Metastatic Liver Carcinoma in the Lung (tissue), 2 donors: Measurements from ENCODE around the gene CNIH3.

- PRO-cap, 2 experiments, result no peak in any of the 2 experiments
Measured at GRCh38 chr1:224389809-224390491, 33.3 kb downstream of the CNIH4 start.

GRCh38 chr1:224423796-224424168 is 10.8 kb downstream of the WDR26 start:
- PRO-cap, 2 experiments, result no peak in any of the 2 experiments

DNA sequence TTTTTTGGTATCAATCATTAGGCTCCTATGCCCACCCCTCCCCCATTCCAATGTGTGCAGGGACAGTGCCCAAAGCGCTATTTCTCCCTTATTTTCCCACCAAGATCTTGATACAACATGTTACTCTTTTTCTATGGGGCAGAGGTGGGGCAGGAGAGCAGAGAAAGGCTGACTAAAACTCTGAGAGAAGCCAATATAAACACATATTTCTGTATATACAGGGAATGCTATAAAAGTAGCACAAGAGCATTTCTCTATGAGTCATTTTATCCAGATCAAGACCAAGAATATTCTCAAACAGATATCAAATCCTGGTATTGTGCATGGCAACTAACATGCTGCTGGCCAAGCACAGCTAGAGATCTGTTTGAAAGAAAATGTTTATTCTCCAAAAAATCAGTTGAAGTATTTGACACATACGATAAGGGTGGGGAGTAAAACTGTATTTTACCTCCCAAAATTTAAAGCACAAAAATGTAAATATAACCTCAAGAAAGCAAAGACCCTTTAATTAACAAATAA is 7.2 kb downstream of the WDR26 start:
- PRO-cap, 2 experiments, result no peak in any of the 2 experiments

DNA sequence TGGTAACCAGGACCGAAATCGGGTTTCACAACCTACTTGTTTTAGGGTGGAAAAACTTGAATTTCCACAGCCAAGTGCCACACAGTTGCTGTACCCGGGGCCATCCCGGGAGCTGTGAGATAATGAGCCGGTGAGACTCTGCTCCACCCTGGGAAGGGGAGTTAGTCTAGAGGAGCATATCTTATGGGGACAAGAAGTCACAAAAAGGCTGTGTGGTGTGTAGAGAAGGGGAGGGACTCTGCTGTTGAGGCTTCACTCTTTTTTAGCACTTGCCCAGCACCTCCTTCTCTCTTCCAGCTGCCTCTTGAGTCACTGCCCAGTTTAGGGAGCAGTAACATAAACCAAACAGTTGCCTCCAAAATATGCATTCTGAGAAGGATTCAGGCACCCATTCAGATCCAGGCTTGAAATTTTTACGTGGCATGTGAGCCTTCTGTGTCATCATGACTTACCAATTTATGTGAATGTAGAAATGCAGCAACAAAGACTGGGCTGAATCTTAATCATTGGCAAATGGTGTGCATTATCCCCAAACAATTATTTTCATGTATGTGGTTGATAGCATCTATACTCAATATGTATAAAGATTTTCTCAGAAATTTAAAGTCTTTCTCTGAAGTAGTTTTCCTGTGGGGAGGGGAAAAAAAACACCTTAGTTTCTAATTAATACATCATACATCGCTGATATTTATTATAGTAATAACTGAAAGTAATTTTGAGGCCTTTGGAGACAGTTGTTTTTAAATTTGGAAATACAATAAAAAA is 850 bp upstream of the WDR26 start:
- PRO-cap, 2 experiments, result no peak in any of the 2 experiments

DNA sequence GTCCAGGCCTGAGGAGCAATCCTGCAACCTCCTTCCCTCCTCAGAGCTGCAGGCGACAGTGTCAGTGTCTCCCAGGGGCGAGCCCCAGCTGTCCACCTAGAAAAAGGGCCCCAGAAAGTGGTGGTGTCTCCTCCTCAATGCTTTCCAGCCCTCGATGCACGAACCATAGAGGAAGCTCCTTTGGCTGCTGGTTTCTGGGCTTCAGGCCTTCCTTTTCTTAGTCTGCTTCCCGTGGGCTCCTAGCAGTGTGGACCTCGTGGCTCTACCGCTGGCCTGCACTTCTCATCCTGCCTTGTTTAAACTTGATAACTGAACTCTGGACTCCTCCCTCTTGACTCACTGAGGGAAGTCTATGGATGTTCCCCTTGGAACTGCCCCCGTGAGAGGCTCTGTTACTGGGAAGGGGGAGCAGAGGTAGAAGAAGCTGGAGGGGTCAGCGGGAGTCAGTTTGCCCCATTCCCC is 75.2 kb upstream of the WDR26 start:
- PRO-cap, 2 experiments, result no peak in any of the 2 experiments

GRCh38 chr1:224615682-224617032 is at the start of gene CNIH3:
Gene CNIH3 (plus strand): TSS chr1:224616317.
- PRO-cap, 2 experiments, result no peak in any of the 2 experiments

- PRO-cap, 2 experiments, result peak in 1 of 2 experiments; most common plus-strand start chr1:224624170 (in 1); most common minus-strand start chr1:224623874 (in 1)
Measured at GRCh38 chr1:224623564-224624303, 7.6 kb downstream of the CNIH3 start.

DNA sequence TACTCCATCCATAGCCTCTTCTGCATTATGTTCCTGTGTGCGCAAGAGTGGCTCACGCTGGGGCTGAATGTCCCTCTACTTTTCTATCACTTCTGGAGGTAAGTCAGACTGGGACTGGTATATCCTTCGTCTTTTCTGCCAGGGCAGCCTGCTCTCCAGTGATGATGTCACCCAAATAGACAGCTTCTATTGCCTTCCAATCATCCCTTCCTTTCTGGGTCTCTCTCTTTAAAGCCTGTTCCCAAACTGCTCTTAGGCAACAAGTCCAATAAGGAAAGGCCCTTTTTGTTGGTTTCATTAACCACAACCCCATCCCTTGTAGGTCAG is 114.3 kb downstream of the CNIH3 start:
- PRO-cap, 2 experiments, result no peak in any of the 2 experiments

DNA sequence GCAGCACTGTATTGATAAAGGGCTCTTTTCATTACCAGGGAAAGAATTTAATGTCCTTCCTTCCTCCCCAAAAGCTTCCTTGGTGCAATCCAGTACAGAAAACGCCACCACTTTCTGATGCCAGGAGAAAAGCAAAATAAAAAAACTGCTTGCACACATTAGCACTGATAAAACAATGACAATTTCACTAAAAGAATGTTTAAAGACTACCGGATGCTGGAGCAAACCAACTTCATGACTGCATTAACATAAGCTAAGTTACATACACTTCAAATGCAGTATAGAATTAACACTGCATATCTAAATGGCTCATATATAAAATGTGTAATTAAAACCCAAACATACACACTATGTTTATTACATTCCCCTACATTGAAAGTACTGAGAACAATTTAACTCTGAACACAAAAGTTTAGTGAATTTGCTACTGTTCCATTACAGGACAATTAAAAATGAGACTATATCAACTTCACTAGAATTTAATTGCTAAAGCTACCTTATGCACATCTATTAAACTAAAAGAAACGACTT is 26.2 kb downstream of the LBR start:
- PRO-cap, 2 experiments, result no peak in any of the 2 experiments

DNA sequence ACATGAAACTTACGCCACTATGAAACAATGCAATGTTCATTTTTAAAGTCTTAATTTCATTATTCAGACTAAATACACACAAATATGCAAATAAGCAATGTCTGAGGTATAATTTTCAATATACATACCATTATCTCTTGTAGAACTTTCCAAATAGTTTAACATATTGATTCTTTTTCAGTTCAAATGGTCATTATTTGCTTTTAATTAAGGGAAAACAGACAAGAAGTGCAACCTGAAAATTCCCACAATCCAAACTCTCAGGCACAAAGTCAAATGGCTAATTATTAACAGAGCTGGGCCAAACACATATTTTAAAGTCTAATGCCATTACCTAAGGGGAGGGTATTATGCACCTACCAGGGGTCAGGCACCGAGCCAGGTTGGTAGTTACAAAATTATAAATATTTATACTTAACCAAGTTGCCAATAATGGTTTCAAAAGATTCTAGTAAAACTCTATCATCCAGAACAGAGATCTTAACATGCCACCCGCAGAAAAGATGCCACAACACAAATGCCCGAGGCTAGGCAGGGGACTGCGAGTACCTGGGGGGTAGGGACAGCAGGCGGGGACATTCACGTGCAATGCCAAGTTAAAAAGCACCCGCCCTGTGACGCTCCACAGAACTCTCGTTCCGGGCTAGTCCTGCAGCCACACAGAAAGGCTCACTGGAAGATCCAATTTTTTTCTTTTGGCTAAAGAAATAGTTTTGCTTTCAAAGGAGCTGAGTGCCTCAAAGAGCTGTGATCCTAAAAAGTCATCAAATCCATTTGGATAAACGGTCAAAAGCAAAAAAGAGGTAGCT is 14.9 kb downstream of the LBR start:
- PRO-cap, 2 experiments, result peak in 1 of 2 experiments; most common plus-strand start position 627 of the sequence (in 1)

GRCh38 chr1:225426141-225426433 is 1.8 kb downstream of the LBR start:
- PRO-cap, 2 experiments, result no peak in any of the 2 experiments

GRCh38 chr1:225435971-225436463 is 8.2 kb upstream of the LBR start:
- PRO-cap, 2 experiments, result no peak in any of the 2 experiments

- PRO-cap, 2 experiments, result peak in 2 of 2 experiments; most common plus-strand start chr1:225445146 (in 1); most common minus-strand start chr1:225444976 (in 2)
Measured at GRCh38 chr1:225444850-225445332, 17.1 kb upstream of the LBR start.

DNA sequence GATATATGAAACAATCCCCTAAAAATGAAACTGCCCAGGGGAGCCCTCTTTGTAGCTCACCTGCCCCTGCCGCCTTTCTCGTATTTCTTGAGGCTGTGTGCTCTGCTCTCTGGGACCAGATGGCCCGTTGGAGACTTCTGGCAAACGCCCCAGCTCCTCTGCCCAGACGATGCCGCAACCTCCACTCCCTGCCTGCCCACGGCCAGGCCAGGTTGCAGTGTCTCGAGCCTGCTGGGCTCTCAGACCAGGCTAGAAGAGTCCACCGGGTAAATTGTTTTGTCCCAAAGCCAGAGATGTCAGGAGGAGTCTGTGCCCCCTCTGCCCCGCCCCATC is 33.6 kb upstream of the LBR start:
- PRO-cap, 2 experiments, result no peak in any of the 2 experiments

GRCh38 chr1:225466946-225468156 is 39.5 kb upstream of the LBR start:
- PRO-cap, 2 experiments, result peak in 2 of 2 experiments; most common plus-strand start chr1:225467865 (in 2); most common minus-strand start chr1:225467772 (in 2)

- PRO-cap, 2 experiments, result no peak in any of the 2 experiments
Measured at GRCh38 chr1:225514429-225514868, 86.6 kb upstream of the LBR start.

GRCh38 chr1:225519153-225519631 is 91.4 kb upstream of the LBR start:
- PRO-cap, 2 experiments, result no peak in any of the 2 experiments

GRCh38 chr1:225655345-225656024 is 2.6 kb upstream of the ENAH start:
- PRO-cap, 2 experiments, result no peak in any of the 2 experiments

- PRO-cap, 2 experiments, result peak in 1 of 2 experiments; most common plus-strand start chr1:225735785 (in 1); most common minus-strand start chr1:225735614 (in 1)
Measured at GRCh38 chr1:225735495-225736278, 41.9 kb upstream of the SRP9 start.

- PRO-cap, 2 experiments, result no peak in any of the 2 experiments
Measured at GRCh38 chr1:225820596-225821124, 10.7 kb downstream of the EPHX1 start.